Neural crest cell (in vitro differentiated cells): Measurements from ENCODE around the genes CHMP3, PLGLB1 and KRCC1.

DNA sequence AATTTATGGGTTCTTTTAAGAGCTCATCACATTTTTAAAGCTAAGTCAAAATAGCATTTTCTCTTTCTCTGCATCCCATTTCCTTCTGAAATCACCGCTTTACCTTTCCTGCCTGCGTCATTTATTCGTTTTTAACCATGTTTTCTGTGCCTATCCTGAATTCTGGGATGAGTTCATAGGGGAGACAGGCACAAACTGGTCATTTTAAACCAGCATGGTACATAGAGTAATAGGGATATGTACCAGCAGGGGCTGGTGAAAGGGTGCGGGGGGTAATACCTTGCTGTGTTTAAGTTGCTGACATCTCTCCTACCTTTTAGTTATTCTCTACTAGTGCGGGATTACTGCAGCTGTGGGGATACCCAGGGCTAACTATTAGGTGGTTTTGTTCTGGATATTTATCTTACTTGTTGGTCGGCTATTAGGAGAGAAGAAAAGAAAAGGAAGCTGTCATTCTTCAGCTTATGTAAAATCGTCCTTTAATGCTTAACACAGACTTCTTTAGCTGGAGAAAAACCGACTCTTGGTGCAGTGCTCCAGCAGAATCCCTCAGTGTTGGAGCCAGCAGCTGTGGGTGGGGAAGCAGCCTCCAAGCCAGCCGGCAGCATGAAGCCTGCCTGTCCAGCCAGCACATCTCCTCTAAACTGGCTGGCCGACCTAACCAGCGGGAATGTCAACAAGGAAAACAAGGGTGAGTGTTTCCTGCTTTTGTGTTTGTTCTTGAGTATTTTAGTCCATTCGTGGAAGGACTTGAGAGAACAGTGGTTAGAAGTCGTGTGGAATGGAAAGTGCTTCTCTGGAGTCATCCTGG, 38.7 kb downstream of the KDM3A start:
- PRO-cap = no peak

DNA sequence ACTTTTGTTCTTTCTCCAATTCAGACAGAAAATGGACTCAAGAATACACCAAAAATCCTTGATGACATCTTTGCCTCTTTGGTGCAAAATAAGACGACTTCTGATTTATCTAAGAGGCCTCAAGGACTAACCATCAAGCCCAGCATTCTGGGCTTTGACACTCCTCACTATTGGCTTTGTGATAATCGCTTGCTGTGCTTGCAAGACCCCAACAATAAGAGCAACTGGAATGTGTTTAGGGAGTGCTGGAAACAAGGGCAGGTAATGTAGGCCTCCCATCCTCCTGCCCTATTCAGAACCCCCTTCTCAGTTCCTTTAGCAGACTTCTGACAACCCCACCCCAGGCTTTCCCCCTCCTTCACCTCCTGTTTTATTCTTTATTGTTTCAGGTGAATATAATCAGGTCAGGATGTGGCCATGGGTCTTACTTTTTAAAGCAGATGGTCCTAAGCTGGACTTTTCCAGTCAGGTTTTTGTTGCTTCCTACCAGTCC, 41.3 kb downstream of the KDM3A start:
- PRO-cap = no peak

DNA sequence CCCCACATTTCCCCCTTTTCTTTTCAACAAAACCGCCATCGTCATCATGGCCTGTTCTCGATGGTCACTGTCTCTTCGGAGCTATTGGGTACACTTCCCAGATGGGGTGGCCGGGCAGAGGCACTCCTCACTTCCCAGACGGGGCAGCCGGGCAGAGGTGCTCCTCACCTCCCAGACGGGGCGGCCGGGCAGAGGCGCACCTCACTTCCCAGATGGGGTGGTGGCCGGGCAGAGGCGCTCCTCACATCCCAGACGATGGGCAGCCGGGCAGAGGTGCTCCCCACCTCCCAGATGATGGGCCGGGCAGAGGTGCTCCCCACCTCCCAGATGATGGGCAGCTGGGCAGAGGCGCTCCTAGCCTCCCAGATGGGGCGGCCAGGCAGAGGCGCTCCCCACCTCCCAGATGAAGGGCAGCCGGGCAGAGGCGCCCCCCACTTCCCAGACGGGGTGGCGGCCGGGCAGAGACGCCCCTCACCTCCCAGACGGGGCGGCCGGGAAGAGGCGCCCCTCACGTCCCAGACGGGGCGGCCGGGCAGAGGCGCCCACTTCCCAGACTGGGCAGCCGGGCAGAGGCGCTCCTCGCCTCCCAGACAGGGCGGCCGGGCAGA, 14.5 kb downstream of the CHMP3 start:
- PRO-cap = no peak

DNA sequence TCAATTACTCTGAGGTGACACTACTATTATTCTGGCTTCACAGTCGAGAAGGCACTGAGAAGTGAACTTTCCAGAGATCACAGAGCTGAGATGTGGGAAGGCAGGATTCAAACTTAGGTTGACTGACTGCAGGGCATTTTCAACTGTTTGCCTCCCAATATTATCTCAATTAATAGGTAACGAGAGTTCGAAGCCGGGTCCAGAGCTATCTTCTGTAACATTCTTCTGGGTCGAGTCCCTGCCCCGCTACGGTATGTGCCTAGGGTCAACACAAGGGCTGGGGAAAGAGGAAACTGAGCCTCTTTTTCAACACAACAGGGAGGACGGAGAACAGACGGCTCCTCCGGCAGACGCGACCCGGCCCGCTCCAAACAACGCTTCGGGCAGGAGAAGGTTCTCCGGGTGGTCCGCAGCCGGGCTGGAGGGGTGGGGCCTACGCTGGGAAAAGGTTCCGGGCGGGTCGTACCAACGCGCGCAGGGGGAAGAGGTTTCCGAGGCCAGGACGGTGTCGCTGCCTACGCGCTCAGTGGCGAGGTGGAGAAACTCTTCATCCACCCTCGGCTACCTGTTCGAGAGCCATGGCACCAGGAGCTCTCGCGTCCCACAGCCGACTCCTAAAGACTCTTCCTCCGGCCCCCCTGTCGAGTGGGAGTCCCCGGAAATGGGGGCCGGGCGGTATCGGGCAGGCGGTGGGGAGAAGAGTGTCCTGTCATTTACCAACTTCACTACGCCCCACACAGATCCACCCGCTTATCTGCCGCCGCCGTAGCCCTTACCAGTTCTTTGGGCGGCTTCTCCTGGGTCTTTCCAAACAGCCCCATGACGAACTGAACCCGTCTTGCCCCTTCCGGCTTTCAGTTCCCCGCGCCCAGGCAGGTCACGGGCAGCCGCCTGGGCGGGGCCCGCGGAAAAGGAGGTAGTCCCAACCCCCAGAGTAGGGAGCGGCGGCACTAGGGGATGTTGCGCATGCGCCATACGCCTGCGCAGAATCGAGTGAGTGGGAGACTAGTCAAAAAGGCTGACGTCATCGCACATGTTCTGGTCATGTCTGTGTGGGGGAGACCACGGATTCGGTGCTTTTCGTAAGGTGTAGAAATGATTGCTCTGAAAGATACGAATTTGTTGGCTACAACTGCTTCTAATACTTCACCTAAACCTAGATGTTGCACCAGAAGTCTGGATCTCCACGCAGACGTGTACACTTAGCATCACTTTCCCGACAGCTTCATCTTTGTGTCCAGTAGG, at the start of gene CHMP3:
Gene CHMP3, minus strand, starts transcription at position 916 of the 1,245 bp plus-strand sequence.
- PRO-cap = bidirectional peak, plus-strand start at position 477 of the sequence, minus-strand start at position 381 of the sequence; bidirectional peak, plus-strand start at position 713 of the sequence, minus-strand start at position 829 of the sequence

DNA sequence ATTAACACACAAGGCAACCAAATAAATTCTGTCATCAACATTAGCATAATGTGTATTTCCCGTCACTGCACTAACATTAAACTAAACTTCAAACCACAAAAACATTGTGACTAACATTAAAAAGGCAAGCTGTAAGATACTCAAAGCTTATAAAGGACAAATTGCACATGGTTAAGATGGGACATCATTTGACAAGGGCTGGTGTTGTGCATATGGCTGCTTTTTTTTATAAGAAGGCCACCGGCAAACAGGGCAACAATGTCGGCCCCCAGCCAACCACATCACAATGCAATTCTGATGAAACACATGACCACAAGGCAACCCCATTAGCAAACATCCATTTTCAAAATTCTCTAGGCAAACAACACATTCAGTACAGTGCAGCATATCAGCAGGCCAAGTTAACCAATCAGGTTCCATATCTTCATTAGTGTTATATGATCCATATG, 20.0 kb downstream of the RNF103 start:
- PRO-cap = no peak

GRCh38 chr2:86627962-86628683, 4.5 kb upstream of the RNF103 start:
- PRO-cap = no peak

DNA sequence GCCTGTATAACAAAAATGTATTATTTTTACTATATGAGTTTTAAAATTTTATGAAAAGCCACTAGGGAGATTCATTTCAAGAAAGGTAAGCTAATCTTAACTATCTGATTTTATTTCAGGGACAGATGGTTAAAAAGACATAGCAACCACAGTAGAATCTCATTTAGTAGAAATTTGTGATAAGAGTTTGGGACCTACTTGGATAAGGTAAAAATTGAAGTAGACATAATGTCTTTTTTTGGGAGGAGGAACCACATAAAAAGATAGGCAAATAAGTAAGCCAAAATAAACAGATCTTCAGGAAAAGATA, 30.2 kb upstream of the RMND5A start:
- PRO-cap = no peak

DNA sequence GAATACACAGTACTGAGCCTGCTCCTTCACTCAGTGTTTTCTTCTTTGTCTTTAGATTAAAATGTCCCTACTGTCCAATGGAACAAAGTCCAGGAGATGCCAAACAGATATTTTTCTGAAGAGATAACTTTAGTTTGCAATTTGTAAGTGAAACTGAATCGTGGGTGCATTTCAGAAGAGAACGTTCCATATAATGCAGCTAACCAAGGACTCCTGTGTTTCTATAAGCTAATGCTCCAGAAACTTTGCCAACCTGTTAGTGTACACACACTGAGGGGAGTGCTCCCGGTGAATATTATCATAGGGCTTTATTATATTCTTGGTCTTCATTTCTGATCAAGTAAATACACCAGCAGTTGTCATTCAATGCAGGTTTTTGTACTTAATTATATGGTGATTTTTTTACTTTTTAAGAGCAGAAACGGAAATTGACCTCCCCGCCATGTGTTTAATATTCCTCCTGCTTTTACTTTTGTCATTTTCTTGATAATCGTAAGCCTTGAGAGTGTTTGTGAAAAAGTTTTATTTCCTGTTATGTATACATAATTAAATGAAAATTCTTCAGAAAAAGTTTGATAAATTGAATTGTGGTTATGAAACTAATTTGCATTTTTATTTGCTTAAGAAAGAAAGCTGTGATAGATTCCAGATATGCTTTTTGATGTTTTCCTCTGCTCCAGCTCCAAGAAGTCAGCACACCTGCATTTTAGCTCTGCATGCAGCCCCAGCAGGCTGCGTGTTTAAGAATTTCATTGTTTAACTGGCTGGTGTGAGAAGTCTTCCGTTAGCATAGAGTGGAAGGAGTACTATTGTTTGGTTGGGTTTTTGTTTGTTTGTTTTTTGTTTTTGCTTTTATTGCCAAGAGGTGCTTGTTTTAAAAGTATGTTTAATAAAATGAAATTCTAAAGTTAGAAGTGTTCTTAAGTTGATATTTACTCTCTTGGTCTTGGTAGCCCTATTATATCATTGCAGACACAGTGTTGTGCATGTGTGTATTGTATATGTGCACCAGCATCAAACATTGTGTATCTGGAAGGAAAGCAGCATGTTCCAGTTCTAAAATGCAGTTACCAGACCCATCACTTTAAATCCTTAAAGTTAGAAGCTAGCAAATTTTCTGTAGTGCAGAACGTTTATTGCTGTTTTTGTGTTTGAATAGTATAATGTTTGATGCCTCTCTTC, 17.0 kb downstream of the CD8A start:
- PRO-cap = no peak

GRCh38 chr2:86776988-86777378, 13.7 kb downstream of the CD8A start:
- PRO-cap = no peak

DNA sequence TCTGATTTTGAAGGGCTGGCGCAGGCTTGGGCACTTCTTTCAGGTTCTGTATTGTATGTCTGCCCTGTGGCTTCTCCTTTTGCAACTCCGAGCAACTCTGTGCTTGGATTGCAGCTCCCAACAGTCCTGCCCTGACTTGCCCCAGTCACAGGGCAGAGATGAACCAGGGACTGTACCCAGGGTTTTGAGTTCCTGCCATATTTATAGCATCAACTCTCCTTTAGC, 31.1 kb upstream of the CD8A start:
- PRO-cap = no peak

DNA sequence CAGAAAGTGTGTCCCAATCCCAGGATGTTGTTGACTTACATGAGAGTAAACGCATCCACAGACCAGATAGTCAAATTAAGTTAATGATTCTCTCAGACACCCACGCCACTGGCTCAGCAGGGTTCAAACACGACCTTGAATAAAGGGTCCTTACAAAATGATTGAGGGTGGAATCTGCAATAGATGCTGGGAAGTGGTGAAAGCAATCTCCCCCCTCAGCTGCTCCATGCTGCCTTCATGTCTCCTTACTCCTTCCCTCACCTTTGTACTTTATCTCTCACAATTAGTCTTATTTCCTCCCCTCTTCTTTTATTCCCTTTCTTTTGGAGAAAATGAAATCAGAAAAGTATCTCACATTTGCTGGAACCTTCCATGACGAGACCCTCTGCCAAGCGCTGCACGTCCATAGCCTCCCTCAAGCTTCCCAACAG, at the start of gene PLGLB1:
Gene PLGLB1, minus strand, starts transcription at position 39 of the 431 bp plus-strand sequence.
- PRO-cap = no peak

DNA sequence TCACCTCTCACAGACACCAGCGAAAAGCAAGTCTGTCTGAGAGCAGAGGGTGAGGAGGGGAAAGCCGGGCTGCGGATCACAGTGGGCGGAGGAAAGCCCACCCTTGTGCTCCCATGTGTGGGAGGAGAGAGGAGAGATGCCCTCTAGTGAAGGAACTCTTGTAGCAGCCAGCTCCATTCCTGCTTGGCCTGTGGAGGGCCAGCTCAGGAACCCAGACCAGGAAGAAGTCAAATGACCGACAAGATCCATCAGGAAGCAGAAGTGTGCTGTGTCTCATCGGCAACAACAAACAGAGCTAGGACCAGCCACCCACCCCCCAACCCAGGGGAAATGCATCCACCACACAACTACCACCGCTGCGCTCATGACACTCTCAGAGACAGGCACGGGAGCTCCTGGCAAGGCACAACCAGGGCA, 321.8 kb upstream of the PLGLB1 start:
- PRO-cap = unidirectional peak, plus-strand start at position 176 of the sequence

DNA sequence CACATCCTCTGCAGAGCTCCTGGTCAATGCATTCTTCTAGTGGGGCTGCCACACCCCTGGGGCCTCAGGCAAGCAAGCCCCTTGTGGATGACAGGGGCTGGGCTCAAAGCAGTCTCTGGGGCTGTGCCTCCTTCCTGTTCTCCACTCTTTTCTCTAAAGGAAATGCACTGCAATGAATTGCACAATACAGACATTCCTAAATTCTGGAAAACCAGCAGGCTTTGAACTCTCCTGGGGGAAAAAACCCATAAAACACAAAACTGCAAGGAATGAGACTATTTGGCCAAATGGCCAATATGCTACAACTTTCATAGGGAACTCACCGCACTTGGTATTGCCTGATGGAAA, 293.9 kb upstream of the PLGLB2 start:
- PRO-cap = no peak

DNA sequence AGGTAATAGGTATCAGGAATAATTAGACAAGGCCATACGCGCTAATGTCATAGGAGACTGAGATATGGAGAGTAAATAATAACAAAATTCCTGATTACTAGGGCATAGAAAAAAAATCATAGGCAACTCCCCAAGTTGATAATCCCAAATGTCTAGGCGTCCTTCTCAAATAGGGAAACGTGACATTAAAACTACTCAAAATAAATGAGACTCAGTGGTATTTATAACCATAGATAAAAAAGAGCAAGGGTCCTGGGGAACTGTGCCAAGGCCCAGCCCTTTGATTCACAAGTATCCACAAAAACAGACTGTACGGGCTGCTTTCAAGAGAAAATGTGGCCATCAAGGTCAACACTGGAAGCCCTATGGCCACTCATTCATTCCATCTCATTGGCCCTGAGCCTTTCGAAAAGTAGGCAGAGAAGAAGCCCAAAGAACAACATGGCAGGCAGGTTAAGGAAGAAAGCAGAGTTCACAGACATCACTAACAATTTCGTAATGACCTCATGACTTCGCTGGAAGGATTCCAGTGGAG, 252.7 kb upstream of the PLGLB2 start:
- PRO-cap = no peak

GRCh38 chr2:87659142-87659437, 88.8 kb upstream of the PLGLB2 start:
- PRO-cap = no peak

DNA sequence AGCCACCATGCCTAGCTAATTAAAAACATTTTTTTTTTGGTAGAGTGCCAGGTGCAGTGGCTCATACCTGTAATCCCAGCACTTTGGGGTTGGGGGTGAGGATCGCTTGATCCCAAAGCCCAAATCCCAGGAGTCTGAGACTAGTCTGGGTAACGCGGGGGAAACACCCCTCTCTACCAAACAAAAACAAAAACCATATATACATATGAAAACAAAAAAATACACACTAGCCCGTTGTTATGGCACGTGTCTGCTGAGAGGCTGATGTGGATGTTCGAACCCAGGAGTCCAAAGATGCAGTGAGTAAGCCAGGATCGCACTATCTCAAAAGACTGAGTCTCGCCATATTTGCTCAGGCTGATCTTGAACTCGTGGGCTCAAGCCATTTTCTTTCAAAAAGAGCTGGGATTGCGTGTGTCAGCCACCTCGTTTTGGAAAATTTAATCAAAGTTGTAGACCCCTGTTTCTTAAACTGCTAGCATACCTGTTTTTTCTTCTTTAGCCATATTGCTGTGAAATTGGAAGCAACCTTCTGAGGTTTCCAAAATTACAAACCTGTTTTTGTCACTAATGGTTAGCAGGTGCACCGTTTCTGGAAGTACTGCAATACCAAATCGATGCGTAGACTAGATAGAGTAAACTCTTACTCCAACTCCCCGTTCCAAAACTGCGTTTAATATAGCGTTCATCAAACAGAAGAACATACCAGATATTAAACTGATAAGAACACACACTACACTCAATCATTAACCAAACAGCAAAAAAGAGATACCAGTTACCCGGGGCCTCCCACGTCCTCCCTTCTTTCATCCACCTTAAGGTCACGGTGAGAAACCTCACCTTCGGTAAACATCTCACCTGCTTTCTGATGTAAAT, 39.6 kb downstream of the KRCC1 start:
- PRO-cap = unidirectional peak, minus-strand start at position 496 of the sequence; unidirectional peak, minus-strand start at position 657 of the sequence; bidirectional peak, plus-strand start outside the sequence, minus-strand start at position 770 of the sequence

DNA sequence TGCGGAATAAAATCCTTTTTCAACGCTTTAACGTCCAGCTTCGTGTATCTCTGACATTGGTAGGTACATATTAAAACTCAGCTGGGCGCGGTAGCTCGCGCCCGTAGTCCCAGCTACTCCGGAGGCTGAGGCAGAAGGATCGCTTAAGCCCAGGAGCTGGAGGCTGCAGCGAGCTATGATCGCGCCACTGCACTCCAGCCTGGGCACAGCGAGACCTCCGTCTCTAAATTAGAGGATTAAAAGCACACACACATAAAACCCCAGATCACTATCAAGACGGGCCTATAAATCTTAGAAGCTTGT, 889 bp downstream of the KRCC1 start:
- PRO-cap = no peak

DNA sequence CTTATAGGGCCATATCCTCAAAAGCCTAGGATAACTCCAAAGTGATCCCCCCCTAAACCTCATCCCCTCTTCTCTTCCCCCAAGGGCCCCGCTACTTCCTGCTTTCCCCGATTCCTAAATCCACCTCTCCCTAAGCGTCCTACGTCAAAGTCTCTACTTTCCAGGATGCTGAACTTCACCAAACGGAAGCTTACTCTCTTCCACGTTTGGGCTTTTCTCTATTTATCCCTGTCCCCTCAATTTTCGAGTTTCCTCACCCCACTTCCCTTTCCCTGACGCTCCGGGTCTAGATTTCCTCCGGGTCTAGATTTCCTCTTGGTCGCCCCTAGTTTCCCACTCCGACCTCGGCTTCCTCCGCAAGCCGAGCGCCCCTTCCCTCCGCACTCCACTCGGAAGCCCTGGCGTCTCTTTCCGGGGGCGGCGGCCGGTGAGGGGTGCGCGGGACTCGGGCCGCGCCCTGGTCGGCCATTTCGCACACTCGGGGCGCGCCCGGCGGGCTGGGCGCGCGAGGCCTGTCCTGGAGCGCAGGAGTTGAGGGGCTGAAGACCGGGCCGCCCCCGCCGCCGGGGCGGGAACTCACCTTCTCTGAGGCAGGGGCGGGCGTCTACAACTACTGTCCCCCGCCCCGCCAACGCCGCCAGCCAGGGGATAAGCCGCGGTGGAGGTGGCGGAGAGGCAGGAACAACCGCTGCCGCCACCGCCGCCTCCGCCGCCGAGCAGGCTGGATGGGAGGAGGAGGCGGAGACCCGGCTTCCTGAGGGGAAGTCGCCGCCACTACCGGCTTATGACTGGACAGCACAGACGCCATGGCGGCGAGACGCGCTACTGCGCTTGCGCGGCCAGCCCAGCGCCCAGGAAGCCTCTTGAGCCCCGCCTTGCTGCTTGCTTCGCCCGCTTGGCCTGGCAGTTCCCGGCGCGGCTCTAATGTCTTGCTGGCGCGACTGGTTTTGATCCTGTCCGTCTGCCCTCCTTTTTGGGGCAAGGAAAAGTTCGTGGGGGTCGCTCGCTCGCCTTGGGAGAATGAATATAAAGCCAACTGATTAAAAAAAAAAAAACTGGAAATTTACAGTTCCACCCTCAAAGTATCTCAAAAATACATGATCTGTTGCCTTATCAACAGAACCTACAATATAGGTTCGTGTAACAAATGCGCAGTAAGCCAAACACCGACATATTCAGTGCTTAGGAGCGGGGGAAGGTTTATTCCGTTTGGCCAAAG, at the start of gene KRCC1:
Gene KRCC1, minus strand, starts transcription at position 738 of the 1,219 bp plus-strand sequence.
- PRO-cap = bidirectional peak, plus-strand start at position 469 of the sequence, minus-strand start at position 519 of the sequence; bidirectional peak, plus-strand start at position 906 of the sequence, minus-strand start at position 727 of the sequence

DNA sequence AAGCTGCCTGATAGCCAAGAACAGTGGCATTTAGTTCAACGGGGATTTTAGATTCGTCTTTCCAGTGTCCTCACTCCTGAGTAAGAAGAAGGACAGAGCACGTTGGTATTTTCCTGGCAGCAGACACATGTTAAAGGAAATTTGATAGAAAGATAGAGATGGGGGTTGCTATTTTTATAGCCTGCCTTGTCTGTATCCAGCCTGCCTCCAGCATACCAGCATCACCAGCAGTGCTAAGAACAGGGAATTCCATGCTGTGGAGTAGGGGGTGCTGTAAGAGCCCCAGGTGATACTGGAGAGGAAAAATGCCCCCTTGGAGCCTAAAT, 1.1 kb upstream of the SMYD1 start:
- PRO-cap = no peak

GRCh38 chr2:88144670-88145694, 17.1 kb upstream of the FABP1 start:
- PRO-cap = no peak